Psoas muscle (tissue), 2 donors: ENCODE results near the genes UBXN7, SMCO1 and SENP5.

DNA sequence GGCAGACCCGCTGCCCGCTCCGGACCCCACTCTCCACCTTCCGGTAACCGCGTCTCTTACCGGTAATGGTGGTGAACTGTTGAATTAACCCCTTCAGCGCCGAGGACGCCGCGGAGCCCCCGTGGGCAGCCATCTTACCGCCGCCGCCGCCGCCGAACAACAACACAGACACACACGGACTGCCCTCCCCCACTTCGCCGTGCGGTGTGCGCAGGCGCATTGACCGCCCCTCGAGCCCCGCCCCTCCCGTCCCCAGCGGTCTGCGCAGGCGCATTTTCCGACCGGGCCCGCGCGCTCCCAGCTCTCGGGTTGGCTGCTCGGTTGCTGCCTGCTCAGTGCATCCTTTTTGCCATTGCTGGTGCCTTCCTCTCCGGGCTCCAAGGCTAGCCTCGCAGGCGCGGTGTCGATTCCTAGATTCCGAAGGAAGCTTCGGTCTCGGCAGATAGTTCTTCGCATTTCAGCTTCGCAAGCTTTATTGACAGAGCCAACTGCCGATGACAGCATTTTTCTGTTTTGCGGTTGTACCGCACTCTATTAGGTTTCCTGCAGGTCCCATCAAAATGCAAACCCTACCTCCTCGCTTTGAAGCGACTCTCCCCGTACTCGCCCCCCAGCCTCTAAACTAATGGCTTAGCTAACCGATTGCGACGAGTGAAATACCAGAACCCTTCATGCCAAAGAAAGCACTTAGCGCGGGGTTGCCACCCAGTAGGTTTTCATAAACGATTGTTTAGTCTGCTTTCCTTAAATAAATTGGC is at the start of gene UBXN7:
Gene UBXN7 (minus strand): TSS at position 161 of the 758 bp plus-strand sequence.
- PRO-cap, 2 experiments = peak in 2 of 2 experiments; most common plus-strand start position 335 of the sequence (in 1); most common minus-strand start position 161 of the sequence (in 2)

- PRO-cap, 2 experiments = no peak in any of the 2 experiments
Measured at GRCh38 chr3:196515241-196515464, at the start of gene SMCO1. TSS of gene SMCO1 (minus strand) at chr3:196515346.

GRCh38 chr3:196624094-196624281 is 15.5 kb upstream of the NRROS start:
- PRO-cap, 2 experiments = no peak in any of the 2 experiments

DNA sequence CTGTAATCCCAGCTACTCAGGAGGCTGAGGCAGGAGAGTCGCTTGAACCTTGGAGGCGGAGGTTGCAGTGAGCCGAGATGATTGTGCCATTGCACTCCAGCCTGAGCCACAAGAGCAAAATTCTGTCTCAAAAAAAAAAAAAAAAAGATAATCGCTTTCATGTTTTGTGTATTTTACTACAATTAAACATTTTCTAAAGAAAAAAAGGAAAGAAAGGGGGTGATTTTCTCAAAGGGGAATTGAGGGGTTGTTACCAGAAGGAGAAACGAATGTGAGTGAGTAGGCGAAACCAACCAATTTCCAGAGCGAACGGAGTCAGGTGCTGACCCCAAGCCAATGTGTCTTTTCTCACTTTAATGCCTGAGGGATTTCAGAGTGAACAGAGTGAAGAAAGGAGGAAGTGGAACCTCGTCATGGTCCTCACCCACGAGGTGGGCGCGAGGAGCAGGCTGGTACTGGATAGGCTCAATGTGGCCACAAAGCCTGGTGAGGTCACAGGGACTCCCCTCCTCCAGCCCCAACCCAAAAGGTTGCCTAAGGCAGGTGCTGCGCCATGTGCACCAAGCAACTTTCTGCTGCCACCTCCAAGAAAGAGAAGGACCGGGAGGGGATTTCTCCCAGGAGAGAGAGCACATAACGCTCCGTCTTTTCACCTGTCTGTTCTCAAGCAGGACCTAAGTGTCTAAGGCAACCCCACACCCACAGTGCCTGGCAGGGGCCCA is 3.6 kb downstream of the NRROS start:
- PRO-cap, 2 experiments = no peak in any of the 2 experiments

- PRO-cap, 2 experiments = no peak in any of the 2 experiments
Measured at GRCh38 chr3:196667146-196667630, 27.7 kb downstream of the NRROS start.

- PRO-cap, 2 experiments = peak in 2 of 2 experiments; most common plus-strand start chr3:196867920 (in 2); most common minus-strand start chr3:196867750 (in 2)
Measured at GRCh38 chr3:196867236-196868028, at the start of gene SENP5. TSS of gene SENP5 (plus strand) at chr3:196867920.

DNA sequence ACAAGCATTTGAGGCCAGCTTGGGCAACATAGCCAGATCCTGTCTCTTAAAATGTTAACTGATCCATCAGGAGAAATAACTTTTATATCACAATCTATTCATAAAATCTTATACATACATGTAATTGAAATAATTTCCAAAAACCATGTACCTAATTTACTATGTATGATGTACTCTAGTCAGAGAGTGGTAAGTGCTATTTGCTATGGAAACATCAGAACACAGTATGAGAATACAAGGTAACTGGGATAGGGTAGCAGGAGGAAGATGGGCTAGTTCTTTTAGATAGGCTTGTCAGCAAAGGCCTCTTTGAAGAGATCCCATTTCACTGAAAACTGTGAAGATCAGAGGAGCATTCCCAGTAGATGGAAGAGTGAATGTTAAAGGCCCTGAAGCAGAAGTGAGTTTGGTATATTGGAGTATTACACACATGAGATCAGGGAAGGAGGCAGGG is 36.3 kb downstream of the SENP5 start:
- PRO-cap, 2 experiments = no peak in any of the 2 experiments

- PRO-cap, 2 experiments = no peak in any of the 2 experiments
Measured at GRCh38 chr3:196930878-196931552, 11.3 kb downstream of the NCBP2 start.

- PRO-cap, 2 experiments = no peak in any of the 2 experiments
Measured at GRCh38 chr3:196942850-196943502, 502 bp downstream of the NCBP2AS2 start.

GRCh38 chr3:196948112-196948793 is 5.8 kb downstream of the NCBP2AS2 start:
- PRO-cap, 2 experiments = no peak in any of the 2 experiments

DNA sequence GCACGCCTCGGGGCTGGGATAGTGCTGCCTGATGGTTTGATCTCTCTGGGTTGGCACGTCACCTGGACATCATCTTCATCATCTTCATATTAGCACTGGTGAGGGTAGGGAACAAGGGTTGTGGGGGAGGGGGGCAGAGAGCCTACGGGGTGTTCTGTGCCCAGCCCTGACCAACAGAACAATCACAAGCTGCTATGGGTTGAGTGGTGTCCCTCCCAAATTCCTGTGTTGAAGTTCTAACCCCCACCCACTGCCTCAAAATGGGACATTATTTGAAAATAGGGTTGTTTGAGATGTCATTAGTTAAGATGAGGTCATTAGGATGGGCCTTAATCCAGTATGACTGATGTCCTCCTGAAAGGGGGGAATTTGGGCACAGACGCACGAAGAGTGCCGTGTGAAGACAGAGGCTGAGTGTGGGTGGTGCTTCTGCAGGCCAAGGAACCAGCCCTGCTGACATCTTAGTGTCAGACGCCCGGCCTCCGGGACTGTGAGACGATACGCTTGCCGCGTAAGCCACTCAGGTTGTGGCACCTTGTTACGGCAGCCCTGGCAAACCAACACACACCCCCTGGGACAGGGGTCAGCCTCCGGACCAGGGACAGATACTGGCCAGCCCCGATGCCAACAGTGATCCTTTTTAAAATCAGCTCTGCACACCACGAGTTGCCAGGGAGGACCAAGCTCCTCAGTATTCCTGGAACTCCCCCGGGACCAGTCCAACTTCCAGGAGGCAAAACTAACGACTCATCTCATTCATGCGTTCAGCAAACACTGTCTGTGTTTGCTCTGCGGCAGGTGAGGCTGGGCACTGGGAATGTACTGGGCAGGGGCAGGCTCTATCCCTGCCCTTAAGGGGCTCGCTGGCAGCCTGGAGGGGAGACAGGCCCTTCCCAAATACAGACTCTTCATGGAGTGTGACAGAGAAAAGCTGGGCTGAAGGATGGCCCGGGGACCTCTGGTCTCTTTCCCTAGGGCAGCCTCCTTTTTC is 21.1 kb upstream of the PIGZ start:
- PRO-cap, 2 experiments = no peak in any of the 2 experiments

DNA sequence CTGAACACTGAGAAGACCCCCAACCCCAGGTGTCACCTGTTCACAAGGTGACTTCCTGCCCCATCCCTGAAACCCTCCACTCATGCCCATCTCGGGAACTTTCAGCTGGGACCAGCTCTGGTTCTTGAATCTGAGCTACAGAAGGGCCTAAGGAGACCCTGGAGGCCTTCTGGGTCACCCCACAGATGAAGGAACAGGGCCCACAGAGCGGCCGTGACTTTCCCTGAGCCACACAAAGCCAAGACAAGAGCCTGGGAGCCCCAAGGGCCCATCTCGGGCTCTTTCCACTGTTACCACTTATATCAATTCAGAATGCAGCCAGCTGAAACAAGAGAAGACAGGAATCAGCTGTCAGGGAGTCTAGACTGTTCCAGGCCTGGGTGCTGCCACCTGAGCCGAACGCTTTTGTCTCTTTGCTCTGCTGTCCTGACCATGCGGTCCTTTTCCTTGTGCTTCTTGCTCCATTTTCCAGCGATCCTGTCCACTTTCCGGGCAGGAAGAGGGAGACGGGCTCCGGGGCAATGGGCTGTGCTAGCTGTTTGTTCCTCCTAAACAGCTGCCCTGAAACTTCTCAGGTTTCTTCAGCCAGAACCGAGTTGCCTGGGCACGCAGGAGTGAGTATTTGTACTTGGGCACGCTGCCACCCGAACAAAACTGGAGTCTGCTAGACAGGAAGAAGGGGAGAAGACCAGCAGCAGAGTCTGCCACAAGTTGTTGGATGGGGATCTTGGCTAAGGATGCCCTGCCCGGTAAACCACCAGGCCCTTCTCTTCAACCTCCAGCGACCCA is 28.0 kb upstream of the PIGZ start:
- PRO-cap, 2 experiments = no peak in any of the 2 experiments

GRCh38 chr3:197004114-197004227 is 25.6 kb downstream of the MELTF start:
- PRO-cap, 2 experiments = no peak in any of the 2 experiments

DNA sequence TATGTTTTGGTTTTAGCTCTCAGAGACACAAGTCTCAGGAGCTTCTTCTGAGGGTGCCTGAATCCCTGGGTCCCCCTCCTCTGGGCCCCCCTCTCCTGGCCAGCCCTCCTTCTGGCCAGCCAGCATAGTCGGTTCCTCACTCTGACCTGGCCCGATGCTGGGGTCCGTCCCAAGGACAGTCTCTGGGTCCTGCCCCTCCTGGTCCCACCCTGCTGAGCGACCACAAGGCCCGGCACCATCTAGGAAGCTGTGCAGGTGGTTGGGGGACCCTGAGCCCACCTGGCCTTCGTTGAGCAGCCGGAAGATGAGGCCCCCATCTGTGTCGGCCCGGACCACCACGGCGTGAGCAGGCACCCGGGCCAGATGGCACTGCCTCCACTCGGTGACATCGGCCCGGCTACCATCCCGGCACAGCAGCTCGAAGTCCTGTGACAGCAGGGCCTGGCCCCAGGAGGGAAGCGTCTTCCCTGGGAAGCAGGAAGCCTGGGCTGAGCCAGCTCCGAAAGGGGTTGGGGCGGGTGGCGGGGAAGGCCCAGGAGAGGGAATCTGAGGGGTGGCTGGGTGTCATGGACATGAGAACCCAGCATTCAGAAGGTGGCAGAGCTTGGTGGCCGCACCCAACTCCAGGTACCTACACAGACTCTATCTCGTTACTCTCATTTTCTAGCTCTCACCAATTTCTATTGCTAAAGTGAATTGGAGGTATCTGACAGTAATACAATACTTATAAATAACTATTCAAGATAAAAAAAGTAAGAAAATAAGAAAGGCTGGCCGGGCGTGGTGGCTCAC is 12.6 kb downstream of the MELTF start:
- PRO-cap, 2 experiments = no peak in any of the 2 experiments

GRCh38 chr3:197028362-197029267 is 1.0 kb downstream of the MELTF start:
- PRO-cap, 2 experiments = no peak in any of the 2 experiments

DNA sequence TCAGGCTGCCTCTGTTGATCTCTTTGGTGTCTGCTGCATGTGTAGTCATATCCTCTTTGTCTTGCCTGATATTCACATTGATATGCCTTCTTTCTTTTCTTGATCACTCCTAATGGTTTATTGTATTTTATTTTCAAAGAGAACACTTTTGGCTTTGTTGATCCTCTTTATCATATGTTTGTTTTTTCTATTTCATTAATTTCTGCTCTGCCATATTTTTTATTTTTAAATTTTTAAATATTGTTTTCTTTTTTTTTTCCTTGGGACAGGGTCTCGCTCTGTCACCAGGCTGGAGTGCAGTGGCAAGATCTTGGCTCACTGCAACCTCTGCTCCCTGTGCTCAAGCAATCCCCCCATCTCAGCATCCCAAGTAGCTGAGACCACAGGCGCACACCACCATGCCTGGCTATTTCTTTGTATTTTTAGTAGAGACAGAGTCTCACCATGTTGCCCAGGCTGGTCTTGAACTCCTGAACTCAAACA is 28.2 kb upstream of the MELTF start:
- PRO-cap, 2 experiments = no peak in any of the 2 experiments

DNA sequence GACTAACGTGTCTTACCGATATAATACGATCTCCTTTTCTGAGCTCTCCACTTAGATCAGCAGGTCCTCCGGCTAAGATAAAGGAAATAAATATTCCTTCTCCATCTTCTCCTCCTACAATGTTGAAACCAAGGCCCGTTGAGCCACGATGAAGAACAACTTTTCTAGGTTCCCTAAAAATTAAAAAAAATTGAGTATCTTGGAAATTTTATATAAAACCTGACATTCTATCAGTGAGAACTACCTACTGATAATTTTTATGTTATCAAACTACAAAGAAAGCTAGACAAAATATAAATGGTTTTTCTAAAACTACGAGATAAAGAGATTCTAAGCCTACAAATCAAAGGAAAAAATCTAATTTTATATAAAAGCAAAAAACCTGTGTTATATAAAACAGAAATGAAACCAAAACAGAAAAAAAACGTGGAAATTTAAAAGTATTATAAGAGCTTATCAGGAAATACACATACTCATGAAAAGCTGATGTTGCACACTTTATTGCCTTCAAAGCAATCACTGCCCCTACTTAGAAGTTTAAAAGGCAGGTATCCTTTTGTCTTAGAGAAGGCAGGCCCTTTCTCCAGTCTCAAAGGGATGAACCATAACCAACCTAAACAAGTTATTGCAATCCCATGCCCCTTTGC is 86.4 kb upstream of the MELTF start:
- PRO-cap, 2 experiments = no peak in any of the 2 experiments

DNA sequence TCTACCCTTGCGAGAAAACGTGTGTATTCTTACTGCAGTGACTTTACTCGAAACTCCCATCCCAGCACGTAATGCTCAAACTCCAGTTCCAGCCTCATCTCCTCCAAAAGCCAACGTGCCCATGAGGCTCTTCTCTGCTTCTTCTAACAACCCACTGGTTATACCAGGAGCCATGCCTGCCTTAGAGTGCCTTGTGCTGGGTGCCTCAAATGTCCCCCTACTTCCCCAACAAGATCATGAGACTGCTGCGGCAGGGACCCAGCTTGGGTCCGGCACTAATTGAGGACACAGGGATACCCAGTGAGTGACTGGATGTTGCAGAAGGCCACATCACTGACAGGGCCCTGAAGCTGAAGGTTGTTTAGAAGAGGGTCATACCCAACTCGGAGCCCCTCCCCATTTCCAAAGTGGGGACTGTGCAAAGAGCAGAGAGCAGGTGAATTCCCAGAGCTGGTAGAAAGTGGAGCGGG is 71.5 kb downstream of the BDH1 start:
- PRO-cap, 2 experiments = no peak in any of the 2 experiments

DNA sequence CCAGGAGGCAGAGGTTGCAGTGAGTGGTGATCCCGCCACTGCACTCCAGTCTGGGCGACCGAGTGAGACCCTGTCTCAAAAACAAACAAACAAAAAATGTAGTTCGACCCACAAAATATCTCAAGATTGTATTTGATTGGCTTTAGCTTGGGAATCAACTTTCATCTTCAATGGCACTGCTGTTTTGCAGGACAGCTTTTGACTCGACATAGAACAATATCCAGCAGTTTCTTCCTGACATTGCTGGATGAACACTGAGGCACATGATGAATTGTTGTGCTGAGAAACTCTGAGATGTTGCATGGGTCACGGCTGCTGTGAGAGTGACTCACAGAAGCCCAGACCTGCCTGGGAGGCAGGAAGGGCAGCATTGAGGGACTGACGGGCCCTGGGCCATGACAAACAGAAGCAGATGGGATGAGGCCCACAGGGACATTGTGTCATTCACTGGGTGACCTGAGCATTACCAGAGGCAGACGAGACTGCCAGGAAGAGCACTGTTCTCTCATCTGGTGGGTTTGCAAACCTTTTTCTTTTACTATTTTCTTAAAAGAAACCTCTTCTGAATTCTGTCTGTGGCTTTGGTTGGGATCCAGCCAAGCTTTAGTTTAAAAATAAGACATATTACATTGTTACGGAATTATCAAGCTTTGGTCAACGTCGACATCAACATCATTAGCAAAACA is 68.0 kb downstream of the BDH1 start:
- PRO-cap, 2 experiments = no peak in any of the 2 experiments

GRCh38 chr3:197511840-197512632 is 43.7 kb downstream of the BDH1 start:
- PRO-cap, 2 experiments = no peak in any of the 2 experiments